H7 (cell line): ENCODE measurements around a stretch of chr5.

DNA sequence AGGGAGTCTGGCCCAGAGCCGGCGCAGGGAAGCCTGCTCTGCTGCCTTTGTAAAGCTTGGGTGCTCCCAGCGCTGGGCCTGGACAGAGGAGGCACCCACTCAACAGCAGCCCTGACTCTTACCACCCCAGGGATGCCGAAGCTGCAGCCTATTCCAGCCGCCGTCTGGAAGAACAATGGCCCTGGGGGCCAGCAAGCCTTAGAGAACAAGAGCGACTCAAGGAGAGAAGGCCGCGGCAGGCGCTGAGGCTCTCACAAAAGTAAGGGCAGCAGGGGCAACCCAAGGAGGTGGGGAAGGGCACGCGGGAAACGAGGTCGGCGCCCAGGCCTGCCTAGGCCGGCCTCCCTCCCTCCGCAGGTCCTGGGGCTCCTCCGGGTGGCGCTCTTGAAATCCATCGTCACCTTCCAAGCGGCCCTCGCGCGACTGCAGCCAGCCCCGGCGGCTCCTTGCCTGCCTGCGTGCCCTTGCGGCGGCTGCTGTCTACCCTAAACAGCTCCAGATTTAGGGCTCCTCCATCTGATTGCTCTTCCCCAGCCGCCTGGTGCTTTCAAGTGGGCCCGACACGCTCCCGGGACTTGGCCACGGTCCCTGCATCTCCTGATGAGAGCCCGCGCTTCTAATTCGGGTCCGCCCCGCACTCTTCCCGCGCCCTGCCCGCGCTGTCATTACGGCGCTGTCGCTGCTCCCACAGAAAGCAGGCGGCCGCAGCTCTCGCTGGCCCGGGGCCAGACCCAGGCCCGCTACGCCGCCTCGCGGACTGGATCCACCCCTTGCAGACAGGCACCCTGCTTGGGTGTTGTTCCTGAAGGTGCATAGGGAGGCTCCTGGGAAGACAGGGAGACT, 213.3 kb downstream of the SEMA6A start:
- RAMPAGE, long total RNA = no peak

DNA sequence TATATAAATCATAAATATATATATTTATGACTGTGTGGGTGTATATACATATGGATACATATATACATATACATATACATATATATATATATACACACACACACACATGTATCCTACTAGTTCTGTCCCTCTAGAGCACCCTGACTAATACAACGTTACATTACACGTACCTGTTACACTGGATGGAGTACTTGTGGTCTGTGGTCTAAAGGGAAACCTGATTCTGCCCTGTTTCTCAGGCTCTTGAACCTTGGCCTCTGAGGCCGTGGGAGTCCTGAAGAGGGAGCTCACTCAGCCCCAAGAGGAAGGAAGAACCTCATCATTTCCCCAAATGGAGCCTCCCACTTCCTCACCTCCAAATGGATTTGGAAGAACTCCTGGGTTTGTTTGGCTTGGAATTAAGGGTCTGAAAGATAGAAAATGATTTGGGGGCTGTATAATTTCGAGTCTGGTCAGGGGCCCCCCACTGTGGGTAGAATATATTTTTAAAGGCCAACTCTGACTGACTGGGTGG, 200.3 kb downstream of the SEMA6A start:
- RAMPAGE, long total RNA = no peak

DNA sequence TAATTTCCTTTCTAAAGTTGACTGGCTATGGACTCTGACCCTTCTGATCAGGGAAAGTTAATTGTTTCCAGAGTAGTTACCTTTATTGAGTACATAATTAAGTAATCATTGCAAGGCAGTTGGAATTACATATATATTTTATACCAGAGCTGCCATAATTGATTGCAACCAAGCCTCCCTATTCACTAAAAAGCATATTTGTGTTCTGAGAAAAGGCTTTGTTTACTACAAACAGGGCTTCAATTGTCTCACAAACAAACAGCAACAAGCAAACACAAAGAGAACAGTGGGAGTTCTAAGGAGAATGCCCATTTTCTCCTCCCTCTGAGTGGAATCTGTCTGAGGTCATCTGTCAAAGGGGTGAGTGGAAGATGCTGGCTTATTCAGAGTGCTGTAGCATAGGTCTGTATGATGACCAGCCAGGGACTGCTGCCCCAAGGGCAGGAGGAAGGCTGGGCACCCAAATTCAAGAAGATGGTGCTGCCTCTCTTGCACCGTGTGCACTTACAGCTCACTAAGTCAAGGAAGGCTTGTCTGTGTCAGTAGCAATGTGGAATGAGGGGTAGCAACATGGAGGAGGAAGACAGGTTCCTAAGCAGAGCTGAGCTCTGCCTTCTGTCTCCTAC, 136.4 kb downstream of the SEMA6A start:
- RAMPAGE, long total RNA = no peak

DNA sequence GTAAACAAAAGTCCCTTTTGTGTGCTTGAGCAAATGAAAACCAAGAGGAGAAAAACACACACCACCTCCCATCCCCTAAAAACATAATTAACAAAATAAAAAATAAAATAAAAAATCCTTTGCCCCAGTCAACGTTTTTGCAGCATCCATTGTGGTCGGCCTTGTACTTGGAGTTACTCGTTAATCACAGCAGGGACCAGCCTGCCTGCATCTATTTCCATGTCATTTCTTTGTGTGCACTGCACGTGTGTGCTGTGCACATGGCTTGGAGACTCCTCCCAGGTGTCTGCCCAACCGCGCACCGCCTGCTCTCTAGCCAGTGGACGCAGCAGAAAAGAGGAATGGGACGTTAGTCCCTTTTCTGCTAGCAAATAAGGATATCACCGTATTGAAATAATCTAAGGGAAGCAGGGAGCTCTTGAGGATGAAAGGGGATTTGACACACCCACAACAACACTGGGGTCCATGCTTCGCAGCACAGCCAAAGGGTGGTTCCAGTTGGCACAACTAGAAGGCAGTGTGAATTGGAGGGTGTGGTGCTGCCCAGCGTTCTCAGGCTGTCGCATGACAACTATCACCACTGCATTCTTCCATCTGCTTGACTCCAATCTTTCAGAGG, 129.9 kb downstream of the SEMA6A start:
- RAMPAGE, long total RNA = no peak

DNA sequence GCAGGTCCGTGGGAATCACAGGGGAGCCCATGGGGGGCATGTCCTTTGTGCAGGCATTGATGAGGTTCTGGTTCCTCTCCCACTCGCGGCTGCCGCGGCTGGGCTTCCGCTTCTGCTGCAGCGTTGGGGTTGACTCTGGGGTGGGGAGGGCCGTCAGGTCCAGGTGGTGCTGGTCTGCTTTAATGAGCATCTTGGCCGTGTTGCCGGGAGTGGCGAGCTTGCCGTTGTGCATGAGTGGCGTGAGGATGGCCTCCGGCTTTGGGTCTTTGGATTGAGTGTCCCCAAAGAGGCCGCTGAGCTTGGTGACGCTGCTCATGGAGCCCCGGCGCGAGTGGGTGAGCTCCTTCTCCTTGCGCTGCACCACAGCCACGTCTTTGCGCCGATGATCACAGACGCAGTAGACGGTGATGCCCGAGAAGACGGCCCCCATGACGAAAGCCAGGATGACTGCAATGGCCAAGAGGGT, 127.3 kb downstream of the SEMA6A start:
- RAMPAGE, long total RNA = no peak

DNA sequence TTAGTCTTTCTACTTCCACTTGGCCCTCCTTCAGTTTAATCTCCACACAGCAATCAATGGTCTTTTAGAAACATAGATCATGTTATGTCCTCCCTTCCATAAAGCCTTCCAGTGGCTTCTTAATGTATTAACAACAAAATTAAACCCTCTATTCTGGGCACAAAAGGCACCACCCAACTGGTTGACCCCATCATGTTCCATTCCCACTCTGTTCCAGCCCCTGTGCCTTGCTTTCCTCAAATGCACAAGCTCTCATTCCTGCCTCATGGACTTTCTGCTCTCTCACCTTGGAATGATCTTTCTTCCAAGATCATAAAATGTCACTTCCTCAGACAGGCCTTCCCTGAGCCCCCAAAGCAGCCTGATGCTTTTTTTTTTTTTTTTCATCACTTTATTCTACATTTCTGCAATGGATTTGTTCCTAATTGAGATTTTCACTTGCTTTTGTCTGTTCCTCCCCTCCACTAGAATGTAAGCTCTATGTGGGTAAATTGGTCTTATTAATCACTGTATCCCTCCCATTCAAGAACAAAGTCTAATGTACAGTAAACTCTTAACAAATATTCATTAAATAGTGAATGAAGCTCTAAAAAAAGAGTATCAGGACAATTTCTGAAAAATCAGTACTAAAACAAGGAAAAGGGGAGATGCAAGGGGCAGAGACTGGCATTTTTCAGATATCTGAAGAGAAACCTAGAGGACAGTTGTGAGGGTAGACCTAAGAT, 54.6 kb downstream of the SEMA6A start:
- RAMPAGE, long total RNA = no peak

- RAMPAGE, long total RNA = no peak
Measured at GRCh38 chr5:119170824-119171205, 99.9 kb downstream of the DMXL1 start.

- RAMPAGE, long total RNA = no peak
Measured at GRCh38 chr5:119238771-119239108, 117.1 kb upstream of the TNFAIP8 start.

DNA sequence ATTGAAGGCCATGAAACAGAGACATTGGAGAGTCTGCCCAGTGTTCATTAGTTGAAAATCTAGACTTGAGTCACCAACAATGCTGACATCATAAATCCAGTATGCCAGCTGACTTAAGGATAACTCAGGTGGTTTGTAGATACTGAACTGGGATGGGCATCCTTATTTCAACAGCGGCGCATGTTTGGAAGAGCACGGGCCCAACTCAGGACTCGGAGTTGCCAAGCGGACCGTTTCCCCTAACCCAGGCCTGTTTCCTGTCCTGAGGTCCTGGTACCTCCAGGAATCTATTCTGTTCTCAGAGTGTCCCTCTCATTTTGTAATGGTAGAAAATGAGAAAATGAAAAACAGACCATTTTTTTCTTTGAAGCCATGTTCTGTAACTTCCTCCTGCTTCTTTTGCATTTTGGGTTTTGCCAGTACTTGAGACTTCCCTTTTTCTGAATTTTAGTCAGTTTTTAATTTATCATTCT, 80.5 kb upstream of the TNFAIP8 start:
- RAMPAGE, long total RNA = no peak

GRCh38 chr5:119291371-119292261, 64.2 kb upstream of the TNFAIP8 start:
- RAMPAGE, long total RNA = no peak

DNA sequence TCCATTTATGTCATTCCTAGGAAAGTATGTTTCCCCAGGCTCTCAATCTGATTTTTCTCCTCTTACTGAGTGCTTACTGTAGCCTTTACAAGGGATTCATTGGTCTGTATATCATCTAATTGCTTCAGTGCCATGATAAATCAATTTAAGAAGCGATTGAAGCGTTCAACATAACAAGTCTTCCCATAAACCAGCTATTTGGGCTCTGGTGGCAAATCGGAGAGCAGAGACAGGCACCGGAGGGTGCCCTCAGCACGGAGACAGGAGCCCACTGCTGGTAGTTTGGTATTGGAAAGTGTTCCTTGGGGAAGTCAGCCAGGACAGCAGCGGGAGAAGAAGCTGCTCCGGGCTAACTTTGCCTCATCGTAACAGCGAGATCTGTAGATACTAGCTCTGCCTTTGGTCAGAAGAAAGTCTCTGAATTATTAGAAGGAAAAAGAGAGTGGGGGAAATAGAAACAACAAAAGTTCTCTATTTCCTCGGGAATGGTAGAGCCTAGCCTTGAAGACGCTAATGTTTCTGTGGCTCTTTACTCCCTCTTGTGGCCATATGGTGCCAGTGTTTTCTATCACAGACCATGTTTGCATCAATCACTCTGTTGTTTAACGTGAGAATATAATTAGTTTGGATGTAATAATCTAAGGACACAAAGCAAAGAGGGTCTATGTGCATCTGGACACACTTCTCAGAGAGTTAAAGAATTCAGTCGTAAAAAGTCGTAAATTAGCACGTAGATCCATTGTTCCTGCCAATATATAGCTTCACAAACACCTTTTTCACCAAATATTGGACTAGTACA, 40.4 kb upstream of the HSD17B4 start:
- RAMPAGE, long total RNA = no peak

- RAMPAGE, long total RNA = no peak
Measured at GRCh38 chr5:120700491-120701030, 236.5 kb downstream of the PRR16 start.

GRCh38 chr5:120702550-120703253, 238.6 kb downstream of the PRR16 start:
- RAMPAGE, long total RNA = start-site peak on the minus strand at chr5:120703016-120703073, 27 reads

GRCh38 chr5:122187418-122187703, 27.4 kb downstream of the ENSG00000250803 start:
- RAMPAGE, long total RNA = no peak

GRCh38 chr5:123094059-123094495, 5.0 kb downstream of the PRDM6 start:
- RAMPAGE, long total RNA = no peak

DNA sequence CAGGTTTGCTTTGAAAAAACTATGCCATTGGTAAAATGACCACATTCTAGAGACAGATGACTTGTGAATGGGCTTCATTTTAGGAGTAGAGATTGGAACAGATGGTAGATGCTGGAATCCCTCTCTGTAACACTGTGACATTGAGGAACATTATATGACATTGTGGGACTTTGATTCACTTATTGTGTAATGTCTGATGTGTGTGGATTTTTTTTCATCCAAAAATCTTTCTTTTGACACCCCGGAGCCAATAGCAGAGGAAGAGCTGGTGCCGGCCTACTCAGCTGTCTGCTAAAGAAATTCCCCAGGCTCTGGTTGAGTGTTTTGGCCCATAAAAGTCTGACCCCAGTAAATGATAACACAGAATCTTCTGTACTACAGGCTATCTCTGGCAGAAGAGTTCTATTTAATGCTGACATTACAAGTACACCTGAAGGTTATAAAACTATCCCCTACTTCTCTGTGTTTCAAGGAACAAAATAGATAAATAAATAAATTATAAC, 6.4 kb upstream of the CEP120 start:
- RAMPAGE, long total RNA = no peak

GRCh38 chr5:123609357-123610139, 97.6 kb downstream of the CSNK1G3 start:
- RAMPAGE, long total RNA = no peak

DNA sequence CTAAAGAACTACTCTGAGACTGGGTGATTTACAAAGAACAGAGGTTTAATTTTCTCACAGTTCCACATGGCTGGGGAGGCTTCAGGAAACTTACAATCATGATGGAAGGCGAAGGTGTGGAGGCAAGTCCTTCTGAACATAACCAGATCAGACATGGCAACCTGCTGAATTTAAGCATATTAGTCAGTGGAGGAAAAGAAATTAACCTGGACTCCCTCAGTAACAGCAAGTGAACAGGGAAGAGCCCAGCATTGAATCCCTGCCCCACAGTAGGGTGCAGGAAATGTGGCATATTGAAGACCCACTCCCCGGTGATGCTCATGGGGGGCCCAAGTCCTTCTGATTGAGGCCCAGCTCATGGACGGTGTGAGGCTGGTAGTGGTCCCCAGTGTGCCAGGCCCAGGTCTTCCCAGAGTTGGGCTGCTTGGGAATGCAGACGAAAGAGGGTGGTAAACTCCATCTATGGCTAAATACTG, 142.8 kb downstream of the CSNK1G3 start:
- RAMPAGE, long total RNA = no peak

DNA sequence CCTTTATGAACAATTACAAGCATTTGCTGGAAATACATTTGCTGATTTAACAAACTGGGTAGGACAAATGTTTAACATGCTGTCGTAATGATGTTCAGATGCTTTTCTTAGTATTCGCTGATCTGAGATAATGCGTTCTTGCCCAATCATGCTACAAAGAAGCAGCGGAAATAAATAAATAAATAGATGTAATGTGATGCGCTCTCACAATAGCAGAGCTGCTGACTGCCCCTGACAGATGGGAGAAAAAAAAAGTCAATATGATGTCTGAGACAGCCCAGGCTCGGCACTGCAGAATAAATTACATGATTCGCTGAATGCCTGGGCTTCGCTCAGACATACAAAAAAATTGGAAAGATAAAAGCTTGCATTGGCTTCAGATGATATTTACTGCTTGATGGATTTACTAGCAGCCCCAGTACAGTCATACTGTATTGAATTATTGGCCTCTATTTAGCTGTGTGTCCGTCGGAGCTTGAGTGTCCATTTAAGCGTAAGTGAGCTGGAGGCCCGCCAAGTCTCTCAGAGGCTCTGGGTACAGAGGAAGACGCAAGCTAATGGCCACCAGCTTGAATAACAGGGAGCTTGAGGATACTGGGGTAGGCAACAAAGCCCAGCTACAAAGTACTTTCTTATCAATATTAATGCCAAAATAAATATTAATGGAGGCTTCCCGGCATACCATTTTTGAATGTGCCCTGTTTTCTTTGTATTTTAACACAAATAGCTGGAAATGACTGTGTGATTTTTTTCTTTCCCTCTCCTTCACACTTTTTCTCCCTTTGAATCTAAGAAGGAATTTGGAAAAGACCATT, 615.8 kb downstream of the CSNK1G3 start:
- RAMPAGE, long total RNA = no peak

- RAMPAGE, long total RNA = no peak
Measured at GRCh38 chr5:124263619-124264440, 482.6 kb downstream of the ZNF608 start.